ENCODE measurements around the gene GLI2.

DNA sequence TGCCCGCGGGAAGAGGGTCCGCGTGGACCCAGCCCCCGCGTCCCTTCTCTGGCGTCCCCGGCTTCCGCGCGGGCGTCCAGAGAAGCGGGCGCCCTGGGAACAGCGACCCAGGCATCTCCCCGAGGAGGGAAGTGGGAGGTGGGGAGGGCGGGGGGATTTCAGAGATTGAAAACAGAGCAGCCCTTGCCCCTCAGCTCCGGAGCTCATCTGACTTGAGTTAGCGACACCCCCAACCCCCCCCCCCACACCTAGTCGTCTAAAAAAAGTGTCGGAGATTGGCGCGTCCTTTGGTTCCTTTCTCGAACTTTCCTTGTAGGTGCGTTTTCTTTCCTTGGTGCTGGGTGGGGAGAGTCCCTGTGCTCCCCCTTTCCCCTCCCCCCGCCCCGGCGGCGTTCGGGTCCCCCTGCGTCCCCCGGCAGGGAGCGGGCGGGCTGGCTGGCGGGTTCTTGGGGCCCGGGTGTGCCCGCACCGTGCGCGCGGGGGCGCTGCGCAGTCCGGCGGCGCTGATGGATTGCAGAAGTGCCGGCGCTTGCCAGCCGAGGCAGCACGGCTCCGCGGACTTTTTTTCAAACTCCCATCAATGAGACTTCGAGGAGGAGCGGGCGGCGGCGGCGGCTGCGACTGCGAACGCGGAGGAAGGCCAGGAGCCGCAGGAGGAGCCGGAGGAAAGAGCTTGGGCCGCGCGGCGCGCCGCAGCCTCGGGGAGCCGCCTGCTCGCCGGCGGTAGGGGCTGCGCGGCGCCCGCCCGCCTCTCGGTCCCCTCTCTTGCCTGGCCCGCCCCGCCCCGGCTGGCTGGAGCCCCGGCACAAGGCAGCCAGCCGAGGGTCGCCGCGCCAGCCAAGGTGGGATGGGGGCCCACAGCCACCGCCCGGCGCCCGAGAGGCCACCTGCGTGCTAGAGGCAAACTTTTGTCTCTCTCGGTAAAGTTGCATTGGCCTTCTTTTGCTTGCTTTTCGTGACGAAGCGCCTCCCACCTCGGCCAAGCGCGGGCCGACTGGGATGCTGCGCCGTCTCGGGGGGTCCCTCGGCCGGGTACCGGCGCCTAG is at the start of gene GLI2:
TSS of gene GLI2 (plus strand) at position 503 of the 1,046 bp plus-strand sequence.
- PRO-cap: bidirectional peak, plus-strand start at position 591 of the sequence, minus-strand start at position 448 of the sequence

DNA sequence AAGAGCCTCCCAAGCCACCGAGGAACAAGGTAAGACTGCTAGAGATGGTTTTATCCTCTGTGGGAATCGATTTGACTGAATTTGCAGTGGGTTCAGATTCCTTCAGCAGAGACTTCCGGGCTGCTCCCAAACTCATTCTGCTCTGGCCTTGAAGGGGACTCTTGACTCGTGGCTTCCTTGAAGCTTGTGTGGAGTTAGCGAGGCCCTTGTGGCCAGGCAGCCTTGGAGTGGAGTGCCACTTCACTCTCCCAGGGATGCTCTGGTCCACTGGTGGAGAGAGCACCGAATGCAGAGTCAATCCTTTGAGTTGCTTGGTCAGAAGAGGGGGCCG is 3.0 kb downstream of the GLI2 start:
- PRO-cap: unidirectional peak, plus-strand start at position 189 of the sequence

- PRO-cap: no peak
Observed at GRCh38 chr2:120765723-120766877, 30.4 kb downstream of the GLI2 start.

GRCh38 chr2:121211620-121212100 is 73.3 kb downstream of the TFCP2L1 start:
- PRO-cap: unidirectional peak, plus-strand start at chr2:121211720

DNA sequence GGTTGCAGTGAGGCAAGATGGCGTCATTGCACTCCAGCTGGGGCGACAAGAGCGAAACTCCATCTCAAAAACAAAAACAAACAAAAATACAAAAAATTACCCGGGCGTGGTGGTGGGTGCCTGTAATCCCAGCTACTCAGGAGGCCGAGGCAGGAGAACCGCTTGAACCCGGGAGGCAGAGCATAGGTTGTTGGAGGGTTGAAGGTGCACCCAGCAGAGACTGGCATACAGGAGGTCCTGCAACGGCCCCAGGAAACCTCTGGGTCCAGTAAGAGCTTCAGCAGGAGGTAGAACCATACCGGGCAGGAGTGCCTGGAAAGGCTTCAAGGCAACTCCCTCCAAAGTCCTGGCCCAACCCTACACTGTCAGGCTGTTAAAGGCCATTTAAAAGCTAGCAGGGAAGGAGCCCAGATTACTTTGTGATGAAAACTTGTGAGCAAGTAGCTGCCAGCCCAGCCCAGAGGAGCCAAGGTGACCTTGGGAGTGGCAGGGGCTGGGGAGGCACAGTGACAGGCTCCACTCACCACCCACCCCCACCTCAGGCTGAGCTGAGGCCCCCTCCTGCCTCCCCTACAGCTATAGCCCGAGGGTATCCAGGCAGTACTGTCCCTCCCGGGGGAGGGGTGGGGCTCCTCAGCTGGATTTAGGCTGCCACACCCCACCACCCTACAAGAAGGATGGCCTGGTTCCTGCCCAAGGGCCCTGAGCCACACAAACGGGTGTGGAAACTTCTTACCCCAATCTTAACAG is 28.1 kb downstream of the TFCP2L1 start:
- PRO-cap: bidirectional peak, plus-strand start at position 415 of the sequence, minus-strand start at position 310 of the sequence

DNA sequence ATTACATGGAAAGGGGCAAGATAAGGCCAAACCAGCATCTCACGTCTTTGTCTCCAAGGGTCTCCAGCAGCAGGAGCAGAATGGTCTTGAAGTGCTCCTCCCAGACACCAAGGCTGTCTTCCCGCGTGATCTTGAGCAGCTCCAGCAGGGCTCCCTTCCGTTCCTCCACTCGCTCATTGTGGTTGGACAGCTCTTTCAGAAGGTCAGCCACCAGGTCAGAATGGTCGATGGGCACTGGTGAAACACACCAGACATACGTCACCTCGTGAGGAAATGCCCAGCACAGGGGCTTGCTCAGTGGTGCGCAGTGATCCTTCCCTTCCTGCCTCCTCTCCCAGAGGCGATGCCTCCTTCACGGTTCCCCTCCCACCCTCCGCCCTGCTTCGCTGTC is 80.0 kb upstream of the TFCP2L1 start:
- PRO-cap: no peak

DNA sequence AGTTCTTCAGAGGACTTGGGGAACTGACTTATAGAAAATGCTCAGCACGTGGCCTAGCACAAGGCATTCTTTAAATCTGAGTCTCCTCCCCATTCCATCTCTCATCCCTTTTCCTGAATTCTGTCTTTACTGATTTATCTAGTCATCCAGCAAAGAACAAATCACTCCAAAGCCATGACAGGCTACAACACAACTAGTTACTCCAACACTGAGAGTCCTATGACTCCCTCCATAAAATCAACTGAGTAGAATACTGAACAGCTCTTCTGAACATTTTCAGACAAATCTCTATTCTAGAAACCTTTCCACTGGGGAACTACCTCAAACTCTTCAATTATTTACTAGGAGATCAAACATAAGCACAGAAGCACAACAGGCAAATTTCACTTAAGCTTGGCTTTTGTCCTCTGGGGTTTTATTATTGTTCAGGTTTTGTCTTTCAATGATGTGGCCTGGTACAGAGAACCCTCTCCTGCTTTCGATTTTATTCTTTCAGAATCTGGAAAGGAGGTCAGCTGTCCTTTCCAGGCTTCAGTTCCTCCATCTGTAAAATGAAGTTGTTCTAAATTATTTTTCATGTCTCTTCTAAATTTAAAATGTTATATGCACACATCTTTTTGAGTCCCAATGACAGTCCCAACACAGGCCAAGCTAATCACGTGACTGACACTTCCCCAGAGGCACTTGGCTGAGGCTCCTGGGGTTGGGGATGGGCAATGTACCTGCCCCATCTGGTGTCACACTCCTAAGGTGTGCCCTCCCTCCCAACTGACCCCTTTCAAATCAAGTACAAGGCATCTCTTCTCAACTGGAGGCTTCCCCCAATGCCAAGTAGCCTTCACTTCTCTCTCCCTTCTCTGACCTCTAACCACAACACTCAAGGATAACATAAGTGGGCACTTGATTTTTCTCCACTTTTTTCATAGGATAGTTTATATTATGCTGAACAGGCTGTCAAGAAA is 86.7 kb downstream of the CLASP1 start:
- PRO-cap: no peak

DNA sequence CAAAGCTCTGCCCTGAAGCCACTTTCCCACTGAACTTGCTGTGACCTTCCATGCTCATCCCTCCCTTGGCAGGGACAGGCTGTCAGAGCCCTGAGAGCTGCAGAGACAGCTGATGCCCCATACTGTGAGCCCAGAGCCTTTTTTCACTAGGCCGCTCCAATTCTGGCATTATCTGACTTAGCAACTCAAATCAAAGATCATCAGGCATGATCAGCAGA is 83.8 kb downstream of the CLASP1 start:
- PRO-cap: no peak

- PRO-cap: no peak
Observed at GRCh38 chr2:121685344-121685697, 36.1 kb upstream of the CLASP1 start.

- PRO-cap: no peak
Observed at GRCh38 chr2:121708171-121708391, 28.6 kb downstream of the NIFK start.

DNA sequence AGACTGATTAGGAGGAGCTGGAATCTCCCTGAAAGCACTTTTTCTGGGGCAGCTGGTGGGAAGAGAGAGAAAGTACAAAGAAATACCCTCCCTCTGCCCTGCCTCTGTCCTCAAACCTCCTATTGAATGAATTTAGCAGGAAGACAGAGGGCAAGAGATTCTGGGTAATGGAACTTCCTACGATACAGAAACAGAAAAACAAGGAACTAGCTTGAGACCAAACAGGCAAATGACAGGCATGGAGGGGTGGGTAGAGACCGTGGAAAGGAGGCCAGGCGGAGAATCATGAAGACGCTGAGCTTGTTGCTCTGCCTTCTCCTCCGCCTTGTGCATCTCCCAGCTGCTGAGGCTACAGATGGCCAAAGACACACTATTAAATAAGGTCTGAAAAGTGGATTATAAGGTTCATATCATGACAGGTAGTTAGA is 408.3 kb upstream of the GYPC start:
- PRO-cap: unidirectional peak, minus-strand start at position 284 of the sequence

- PRO-cap: bidirectional peak, plus-strand start at chr2:126657343, minus-strand start at chr2:126657236
Observed at GRCh38 chr2:126657130-126657689, 1.3 kb downstream of the GYPC start.

DNA sequence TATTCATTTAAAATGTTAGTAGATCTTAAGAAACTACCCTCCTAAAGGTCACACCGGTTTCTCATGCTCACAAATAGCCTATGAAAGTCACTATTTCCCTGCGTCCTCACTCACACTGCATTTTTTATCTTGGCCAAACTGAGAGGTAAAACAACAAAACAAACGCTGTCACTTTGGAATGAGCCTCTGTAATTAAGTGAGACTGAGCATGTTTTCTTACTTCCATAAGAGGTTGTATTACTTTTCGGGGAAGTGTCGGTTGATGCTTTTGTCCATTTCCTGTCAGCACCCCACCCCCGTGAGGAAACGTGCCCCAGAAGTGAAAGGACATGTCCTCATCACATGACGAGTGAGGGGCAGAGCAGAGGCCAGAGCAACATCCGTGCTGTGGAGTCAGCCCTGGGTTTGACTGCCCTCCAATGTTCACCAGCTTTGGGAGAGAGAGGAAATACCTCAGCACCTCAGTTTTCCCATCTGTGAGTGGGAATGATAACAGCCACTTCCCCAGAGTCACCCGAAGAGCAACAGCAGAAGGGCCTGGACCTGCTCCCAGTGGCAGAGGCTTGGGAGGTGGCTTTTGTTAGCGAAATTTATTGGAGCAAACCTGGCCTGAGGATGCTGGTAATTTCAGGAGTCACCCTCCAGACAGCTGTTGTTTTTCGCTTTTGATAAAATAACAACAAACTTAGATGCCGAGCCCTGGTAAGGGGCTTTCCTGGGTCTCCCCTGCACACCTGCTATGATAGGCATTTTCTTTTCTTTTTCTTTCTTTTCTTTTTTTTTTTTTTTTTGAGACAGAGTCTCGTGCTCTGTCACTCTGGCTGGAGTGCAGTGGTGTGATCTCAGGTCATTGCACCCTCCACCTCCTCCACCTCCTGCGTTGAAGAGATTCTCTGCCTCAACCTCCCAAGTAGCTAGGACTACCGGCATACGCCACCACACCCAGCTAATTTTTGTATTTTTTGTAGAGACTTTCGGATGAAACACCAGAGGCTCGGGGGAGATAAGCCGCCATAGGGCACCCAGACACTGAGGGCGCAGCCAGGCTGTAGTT is 3.4 kb downstream of the GYPC start:
- PRO-cap: bidirectional peak, plus-strand start at position 343 of the sequence, minus-strand start at position 270 of the sequence

DNA sequence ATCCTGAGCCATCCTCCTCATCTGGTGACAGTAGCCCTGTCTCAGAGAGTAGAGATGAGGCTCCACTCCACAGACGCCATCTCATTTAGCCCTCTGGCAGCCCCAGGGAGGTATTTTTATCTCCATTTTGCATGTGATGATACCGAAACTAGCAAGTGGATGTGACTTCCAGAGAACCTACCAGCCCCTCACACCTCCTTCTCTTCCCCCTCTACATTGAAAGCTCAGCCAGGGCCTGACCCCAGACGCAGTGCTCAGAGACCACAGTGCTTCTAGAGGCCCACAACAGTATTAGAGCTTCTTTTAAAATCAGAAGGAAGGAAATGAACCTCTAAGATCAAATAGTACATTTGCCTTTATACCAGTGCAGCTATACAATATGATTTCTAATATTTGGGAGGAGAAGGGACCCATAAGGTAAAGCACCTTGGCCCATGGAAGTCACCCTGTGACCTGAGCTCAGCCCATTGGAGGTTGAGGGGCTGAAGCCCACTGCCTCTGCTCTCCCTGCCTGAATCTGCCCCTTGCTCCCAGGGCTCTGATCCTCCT is 8.4 kb downstream of the GYPC start:
- PRO-cap: bidirectional peak, plus-strand start at position 164 of the sequence, minus-strand start at position 87 of the sequence

DNA sequence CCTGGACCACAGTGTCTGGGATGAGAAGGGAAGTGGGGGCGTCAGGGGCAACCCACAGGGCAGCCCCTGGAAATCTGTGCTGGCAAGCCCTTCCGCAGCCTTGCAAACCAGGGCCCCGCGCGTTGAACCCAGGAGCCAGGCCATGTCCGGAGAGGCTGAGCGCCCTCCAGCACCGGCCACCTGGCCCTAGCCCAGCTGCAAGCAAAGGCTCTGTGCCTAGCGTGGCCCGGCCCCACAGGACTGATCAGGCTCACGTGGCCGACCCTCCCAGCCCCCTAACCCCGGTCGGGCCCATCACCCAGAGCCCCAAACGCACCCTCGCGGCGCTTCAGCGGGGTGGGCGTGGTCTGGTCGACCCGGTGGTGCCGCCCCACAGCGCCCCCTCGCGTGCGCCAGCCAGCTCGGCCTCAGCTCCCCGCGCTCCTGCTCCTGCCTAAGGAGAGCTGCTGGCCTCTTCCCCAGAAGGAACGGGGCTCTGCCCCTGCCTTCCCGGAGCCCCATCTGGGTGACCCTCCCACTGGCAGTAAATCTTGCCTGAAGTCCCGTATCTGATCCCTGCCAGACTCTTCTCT is 12.5 kb upstream of the TEX51 start:
- PRO-cap: no peak

DNA sequence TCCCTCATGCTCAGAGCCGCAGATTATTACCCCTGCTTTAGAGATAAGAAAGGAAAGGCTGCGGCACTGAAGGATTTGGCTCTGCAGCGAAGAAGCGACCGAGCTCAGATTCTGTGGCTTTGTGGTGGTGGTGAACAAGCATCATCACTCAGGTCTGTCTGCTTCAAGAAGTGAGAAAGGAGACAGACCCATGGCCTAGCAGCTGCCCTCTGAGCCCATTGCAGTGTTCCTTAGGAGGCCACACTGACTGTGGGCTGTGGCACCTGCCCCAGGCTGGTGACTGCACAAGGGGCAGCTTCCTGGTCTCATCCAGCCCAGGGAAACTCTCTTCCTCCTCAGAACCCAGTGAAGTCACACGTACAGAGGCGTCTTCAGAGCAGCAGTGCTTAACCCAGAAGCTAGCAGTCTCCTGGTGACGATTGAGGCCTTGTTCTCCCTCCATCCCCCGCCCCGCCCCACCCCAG is 22.3 kb downstream of the BIN1 start:
- PRO-cap: no peak

DNA sequence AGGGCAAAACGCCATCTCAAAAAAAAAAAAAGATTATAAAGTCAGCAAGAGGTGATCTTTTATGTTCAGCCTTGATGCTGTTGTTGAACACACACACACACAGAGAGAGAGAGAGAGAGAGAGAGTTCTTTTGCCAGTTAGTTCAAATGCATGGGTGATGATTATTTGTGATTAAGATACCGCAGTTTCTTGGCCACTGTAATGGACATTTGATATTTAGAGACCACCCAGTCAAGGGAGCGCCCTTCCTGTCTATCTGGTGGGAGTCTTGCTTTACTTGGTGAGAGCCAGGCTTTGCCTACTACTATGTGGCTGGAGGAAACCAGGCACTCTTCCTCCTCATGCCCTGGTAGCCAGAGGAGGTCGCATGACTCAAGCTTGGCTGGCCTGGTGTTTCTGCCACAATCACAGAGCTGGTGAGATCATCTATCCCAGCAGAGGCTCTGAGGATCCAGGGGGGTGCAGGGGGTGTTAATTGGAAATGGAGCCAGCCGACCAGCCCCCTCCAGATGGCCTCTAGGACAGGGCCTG is 46.6 kb upstream of the BIN1 start:
- PRO-cap: no peak

DNA sequence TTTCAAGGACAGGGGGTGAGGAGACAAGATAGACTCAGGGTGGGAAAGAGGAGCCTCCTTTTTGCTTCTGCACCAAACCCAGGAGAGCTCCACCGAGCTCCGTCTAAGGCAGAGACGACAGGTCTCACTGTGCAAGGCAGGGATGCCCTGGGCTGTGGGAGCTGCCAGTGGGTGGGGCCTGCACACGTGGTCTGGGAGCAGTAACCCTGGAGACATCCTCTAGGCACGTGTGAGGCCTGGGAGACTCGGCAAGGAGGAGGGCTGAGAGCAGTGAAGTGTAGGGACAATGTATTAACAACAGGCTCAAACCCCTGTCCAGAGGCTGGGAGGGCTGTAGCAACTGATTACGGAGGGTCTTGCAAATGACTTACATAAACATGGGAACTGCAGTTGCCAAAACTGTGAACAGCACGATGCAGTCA is 45.2 kb downstream of the CYP27C1 start:
- PRO-cap: bidirectional peak, plus-strand start at position 230 of the sequence, minus-strand start at position 105 of the sequence

DNA sequence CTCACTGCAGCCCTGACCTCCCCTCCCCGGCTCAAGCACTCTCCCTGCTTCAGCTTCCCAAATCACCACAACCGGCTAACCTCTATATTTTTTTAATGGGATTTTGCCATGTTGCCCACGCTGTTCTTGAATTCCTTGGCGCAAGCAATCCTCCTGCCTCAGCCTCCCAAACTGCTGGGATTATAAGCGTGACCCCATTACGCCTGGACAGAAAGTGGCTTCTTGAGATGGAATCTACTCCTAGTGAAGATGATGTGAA is 3.1 kb downstream of the MAP3K2 start:
- PRO-cap: no peak

- PRO-cap: no peak
Observed at GRCh38 chr2:127386200-127386653, 1.5 kb downstream of the MAP3K2 start.